Suprapubic skin (tissue), 4 donors: ENCODE data around the gene SEC24B.

DNA sequence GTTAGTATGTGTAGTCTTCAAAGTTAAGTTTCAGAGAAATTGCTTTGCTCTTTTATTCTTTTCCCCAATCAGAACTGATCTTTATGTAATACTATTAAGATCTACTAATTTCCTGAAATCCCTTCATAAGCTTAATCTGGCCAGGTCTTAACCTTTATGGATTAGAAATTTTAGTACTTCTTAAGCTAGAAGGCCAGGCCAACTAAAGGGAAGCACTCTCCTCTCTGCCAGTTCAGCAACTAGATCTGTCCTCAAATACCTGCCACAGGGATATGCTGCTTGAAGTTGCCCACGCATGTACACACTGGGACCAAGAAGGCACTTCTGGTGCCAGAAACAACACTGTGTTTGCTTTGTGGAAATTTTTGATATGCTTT, 7.5 kb downstream of the NPNT start:
- PRO-cap = no peak
- RAMPAGE, long total RNA, 4 experiments = no peak in any of the 4 experiments

GRCh38 chr4:105967790-105968080, 72.5 kb downstream of the NPNT start:
- PRO-cap = no peak
- RAMPAGE, long total RNA, 4 experiments = no peak in any of the 4 experiments

- PRO-cap = no peak
- RAMPAGE, long total RNA, 4 experiments = no peak in any of the 4 experiments
These were observed 177.3 kb downstream of the NPNT start for GRCh38 chr4:106072407-106073160.

DNA sequence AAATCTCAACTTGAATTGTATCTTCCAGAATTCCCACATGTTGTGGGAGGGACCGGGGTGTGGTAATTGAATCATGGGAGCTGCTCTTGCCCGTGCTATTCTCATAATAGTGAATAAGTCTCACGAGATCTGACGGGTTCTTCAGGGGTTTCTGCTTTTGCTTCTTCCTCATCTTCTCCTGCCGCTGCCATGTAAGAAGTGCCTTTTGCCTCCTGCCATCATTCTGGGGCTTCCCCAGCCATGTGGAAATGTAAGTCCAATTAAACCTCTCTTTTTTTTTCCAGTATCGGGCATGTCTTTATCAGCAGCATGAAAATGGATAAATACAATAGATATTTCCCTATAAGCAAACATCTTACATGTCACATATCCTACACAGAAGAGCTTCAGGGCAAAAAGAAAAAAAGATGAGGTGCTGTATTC, 95.9 kb downstream of the TBCK start:
- PRO-cap = no peak
- RAMPAGE, long total RNA, 4 experiments = no peak in any of the 4 experiments

DNA sequence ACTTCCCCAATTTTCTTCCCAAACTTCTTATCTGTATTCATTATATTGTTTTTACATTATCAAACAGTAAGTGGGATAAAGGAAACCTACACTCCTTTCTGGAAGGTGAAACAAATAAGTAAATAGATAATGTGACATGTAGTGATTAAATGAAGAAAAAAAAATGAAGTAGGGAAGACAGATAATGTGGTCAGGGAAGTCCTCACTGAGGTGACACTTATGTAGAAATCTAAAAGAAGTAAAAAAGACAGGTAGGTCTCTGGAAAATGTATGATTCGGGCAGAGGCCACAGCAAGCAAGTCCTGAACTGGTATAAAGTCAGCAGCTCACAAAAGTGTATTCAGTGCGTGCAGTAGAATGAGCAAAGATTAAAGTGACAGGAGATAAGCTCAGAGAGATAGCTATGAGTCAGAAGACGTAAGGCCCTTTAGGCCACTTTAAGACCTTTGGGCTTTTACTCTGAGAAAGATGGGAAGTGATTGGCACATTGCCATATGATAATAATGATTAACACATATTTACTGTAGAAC, 51.9 kb downstream of the TBCK start:
- PRO-cap = no peak
- RAMPAGE, long total RNA, 4 experiments = no peak in any of the 4 experiments

DNA sequence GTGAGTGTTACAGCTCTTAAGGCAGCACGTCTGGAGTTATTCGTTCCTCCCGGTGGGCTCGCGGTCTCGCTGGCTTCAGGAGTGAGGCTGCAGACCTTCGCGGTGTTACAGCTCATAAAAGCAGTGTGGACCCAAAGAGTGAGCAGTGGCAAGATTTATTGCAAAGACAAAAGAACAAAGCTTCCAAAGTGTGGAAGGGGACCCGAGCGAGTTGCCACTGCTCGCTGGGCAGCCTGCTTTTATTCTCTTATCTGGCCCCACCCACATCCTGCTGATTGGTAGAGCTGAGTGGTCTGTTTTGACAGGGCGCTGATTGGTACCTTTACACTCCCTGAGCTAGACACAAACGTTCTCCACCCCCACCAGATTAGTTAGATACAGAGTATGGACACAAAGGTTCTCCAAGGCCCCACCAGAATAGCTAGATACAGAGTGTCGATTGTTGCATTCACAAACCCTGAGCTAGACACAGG, 156.1 kb upstream of the GIMD1 start:
- PRO-cap = no peak
- RAMPAGE, long total RNA, 4 experiments = no peak in any of the 4 experiments

DNA sequence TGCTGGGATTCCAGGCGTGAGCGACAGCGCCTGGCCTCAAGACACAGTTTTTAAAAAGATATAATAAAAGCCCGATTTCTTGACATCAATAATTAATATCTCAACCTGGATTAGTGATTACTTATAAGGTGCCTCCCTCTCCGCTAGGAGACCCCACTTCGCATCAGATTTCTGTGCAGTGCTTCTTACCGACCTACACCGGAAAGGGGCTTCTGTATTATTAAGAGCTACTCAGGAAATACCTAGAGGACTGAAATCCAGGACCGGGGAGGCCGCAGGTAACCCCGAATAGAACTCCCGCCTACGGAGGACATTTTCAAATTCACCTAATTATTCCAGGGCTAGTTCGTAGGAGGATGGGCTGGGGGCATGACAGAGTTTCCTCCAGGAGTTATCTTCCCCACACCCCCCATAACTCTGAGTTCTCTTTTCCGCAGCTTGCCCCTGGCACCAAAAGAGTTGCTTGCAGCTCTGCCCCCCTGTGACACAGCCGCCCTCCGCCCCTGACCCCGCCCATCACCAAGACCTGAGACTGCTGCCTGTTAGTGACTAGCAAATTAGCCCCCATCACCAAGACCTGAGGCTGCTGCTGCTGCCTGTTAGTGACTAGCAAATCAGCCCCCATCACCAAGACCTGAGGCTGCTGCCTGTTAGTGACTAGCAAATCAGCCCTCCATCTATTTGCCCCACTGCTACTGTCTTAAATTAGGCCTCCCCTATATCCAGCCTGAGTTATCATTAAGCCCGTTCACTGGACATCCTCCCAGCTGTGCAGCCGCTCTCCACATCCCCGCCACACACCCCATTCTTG, 1.3 kb upstream of the PAPSS1 start:
- PRO-cap = no peak
- RAMPAGE, long total RNA, 4 experiments = no peak in any of the 4 experiments

DNA sequence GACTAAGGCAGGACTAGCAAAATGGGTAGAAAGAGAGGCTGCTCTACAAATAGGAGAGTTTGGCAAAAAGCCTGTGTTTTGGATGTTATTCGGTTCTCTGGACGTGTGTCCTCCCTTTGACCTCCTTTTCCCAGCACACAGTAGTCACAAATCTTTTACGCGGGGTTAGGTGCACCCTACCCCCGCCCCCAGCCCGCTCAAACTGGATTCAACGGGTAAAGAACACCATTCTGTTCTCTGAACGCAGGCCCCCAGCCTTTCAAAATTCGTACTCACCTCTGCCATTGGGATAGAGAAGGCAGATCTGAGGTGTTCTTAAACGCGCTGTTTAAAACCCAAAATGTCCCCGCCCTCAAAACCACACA, 2.8 kb downstream of the LEF1 start:
- PRO-cap = no peak
- RAMPAGE, long total RNA, 4 experiments = no peak in any of the 4 experiments

DNA sequence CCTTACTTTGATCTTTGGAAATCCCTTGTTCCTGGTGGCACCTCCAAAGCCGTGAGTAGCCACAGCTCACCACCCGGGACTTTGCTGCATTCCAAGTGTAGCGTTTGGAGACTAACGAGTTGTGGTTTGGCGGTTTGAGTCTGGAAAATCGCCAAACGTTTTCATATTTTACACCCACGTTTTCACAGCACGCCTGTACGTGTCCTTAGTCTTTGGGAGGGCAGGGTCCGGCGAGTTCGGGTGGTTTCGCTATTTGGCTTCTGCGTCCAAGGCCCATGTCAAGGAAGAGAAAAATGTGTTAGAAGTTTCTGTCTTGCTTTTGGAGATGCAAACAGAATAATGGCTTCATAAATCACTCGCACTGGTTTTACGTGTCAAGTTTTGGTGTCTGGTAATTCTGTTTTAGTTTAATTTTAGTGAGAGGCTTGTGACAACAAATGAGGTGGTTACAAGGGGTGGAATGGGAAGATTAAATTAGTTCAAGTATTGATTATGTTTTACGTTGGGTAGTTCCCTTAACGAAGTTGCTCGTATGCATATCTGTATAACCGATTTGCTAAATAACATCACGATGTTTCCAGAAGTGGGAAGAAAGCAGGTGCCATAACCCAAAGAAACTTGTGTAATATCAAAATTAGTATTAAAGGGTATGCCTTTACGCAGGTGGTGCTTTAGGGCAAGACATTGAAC, 520 bp downstream of the RPL34 start:
- PRO-cap = no peak
- RAMPAGE, long total RNA, 4 experiments = no peak in any of the 4 experiments

- PRO-cap = no peak
- RAMPAGE, long total RNA, 4 experiments = no peak in any of the 4 experiments
These were observed 104.4 kb upstream of the ETNPPL start for GRCh38 chr4:108867215-108867631.

DNA sequence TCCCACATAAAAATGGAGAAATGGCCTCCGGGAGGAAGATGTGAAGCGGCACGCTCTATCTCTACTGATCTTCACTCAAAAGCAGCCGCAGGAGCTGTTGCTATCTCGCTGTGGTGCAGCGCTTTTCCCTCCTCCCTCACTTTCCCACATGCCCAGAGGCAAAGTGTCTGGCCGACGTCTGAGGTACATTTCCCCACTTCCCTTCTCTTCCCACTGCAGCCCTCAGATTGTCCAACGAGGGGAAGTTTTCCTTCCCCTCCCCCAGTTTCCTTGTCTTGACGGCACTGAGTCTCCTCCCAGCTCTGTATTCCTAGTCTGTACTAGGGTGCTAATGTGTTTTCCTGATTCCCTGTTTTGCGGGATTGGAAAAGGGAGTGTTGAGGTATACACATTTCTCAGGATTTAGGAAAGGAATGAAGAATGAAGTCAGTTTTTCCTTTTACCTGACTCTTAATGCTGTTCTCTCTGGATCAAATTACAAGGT, 729 bp upstream of the COL25A1 start:
- PRO-cap = no peak
- RAMPAGE, long total RNA, 4 experiments = no peak in any of the 4 experiments

- PRO-cap = unidirectional peak, plus-strand start at chr4:109433306; bidirectional peak, plus-strand start at chr4:109433627, minus-strand start at chr4:109433363; bidirectional peak, plus-strand start at chr4:109433828, minus-strand start at chr4:109433764
- RAMPAGE, long total RNA, 4 experiments = start-site peak on the minus strand in 2 of 4 experiments, at chr4:109433740-109433912 at its widest, 18 to 44 reads per replicate
These were observed at the start of gene SEC24B for GRCh38 chr4:109433167-109434177. Gene SEC24B, plus strand, starts transcription at chr4:109433815.

DNA sequence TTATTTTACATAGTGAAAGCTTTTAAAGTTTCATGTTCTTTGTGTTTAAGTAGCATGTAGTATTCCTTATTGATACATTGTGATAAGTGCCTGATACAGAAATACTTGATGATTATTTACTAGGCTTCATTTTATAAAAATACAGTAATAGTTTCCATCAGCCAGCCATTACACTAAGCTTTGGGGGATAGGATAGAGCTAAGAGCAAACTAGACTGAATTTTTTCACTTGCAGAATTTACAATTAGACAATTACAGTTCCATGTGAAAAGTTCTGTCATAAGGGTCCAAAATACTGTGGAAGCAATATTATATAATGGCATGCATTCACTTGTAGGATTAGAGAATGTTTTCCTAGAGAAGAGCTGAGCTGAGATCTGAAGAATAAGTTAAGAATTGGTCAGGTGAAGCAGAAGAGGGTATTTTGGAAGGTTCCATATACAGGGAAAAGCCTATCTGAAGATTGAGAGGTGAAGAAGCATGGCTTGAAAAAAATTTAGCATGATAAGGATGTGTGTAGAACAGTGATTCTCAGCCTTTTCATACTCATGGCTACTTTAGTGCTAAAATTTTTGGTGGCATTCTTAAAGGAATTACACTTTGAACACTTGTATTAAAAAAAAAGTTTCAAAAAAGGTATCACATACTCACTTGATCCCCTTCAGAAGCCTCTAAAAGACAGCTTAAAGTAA, 13.3 kb downstream of the SEC24B start:
- PRO-cap = no peak
- RAMPAGE, long total RNA, 4 experiments = no peak in any of the 4 experiments

DNA sequence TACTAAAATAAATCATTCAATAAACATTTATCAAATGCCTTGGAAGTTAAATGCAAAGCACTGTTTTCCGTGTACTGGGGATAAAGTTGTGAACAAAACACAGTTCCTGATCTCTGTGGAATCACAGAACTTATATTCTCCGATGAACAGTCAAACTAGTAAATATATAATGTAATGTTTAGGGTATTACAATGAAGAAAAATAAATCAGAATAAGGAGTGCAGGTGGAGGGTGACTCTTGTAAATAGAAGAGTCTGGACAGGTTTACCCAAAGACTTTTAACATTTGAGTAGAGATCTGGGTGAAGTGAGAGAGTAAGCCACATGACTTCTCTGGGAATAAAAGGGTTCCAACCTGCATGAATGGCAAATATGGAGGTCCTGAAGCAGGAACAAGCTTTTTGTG, 51.2 kb upstream of the MCUB start:
- PRO-cap = no peak
- RAMPAGE, long total RNA, 4 experiments = no peak in any of the 4 experiments

DNA sequence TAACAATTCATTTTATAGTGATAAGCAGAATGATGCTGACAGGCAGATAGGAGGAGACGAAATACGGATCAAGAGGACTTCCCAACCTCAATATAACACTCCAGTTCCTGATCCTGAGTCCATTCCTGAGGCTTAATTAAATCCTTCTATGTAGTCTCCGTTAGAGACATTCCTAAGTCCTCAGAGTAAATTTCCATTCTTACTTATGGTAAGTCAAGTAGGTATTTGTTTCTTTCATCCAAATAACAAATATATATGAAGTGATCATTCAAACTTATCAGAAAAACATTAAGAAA, 16.0 kb downstream of the MCUB start:
- PRO-cap = no peak
- RAMPAGE, long total RNA, 4 experiments = no peak in any of the 4 experiments

GRCh38 chr4:109599360-109599639, 39.3 kb downstream of the MCUB start:
- PRO-cap = no peak
- RAMPAGE, long total RNA, 4 experiments = no peak in any of the 4 experiments

DNA sequence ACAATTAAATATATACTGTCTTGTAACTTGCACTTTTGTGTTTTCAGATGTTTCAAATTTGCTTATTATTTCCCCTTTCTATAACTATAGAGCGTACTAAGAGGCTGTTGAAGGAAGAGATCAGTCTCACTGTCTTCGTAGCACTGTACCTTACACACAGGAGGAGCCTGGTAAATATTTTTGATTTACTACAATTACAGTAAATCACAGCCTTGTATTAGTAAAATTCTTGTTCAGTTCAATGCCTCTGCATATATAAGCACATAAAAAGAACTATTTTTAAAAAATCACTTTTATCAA, 395 bp downstream of the CFI start:
- PRO-cap = no peak
- RAMPAGE, long total RNA, 4 experiments = no peak in any of the 4 experiments

GRCh38 chr4:110364975-110365633, 110.9 kb upstream of the ENPEP start:
- PRO-cap = no peak
- RAMPAGE, long total RNA, 4 experiments = no peak in any of the 4 experiments

DNA sequence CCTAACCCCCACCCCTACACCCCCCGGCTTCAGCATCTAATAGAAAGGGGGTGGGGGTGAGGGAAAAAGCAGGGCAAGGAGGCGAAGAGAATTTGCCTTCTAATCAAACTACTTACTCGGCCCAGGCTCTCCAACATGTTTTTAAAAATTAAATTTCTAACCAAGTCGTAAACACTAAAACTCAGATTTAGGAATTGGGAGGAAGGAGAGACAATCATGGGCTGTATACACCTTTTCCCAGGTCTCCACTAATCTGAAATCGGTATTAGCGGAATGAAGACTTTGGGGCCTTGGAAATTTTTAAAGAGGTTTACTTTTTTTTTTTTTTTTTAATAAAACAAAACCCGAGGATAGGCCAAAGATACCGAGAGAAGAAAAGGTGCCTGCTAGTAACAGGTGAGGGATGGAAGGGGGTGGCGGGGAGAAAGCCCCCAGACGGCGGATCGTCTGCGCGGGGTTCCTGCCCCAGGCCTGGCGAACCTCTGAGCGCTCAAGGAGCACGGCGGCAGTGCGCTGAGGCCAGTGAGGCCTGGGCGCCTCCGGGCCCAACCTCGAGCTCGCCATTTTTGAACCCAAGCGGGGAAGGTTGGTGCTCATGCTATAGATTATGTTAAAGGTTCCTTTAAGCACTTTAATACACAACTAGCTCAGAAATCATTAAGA, 8.1 kb downstream of the PITX2 start:
- PRO-cap = no peak
- RAMPAGE, long total RNA, 4 experiments = no peak in any of the 4 experiments

- PRO-cap = no peak
- RAMPAGE, long total RNA, 4 experiments = no peak in any of the 4 experiments
These were observed 70.7 kb upstream of the PITX2 start for GRCh38 chr4:110693618-110693937.